ENCODE measurements around the genes FXYD2 and MPZL3.

DNA sequence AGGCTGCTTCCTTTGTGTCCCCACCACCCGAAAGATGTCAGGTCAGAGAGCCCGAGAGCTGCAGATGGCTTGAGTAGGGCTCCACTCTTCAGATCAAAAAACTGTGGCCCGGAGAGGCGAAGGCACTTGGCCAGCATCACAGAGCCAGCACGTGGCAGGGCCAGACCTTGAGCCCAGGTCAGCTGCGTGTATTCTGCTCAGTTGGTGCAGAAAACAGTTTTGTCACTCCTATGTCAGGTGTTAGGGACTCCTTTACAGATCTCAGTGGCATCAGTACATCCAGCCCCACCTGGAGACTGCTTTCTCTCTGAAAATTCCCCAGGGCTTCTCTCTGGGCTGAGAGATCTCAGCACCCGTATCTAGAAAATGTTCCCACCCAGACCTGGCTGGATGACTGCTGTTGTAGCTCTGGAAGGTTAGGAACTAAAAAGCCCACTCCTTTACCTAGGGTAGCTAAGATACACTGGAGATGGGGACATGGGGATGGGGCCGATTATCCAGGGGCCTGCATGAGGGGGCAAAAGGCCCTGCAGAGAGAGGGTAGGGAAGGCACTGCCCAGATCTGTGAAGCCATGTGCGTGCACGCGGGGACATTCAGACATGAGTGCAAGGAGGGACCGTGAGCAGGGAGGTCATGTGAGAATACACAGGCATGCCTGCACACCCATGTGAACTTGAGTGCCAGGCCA, 3.5 kb downstream of the APOA1 start:
- PRO-cap, result unidirectional peak, minus-strand start at position 103 of the sequence
- RAMPAGE, long total RNA, 4 experiments, result no peak in any of the 4 experiments

- PRO-cap, result no peak
- RAMPAGE, long total RNA, 4 experiments, result no peak in any of the 4 experiments
These were observed 7.8 kb upstream of the APOA1 start for GRCh38 chr11:116845079-116845771.

- PRO-cap, result no peak
- RAMPAGE, long total RNA, 4 experiments, result no peak in any of the 4 experiments
These were observed 77.2 kb downstream of the SIK3 start for GRCh38 chr11:117020786-117021719.

- PRO-cap, result unidirectional peak, minus-strand start at chr11:117036085
- RAMPAGE, long total RNA, 4 experiments, result no peak in any of the 4 experiments
These were observed 62.4 kb downstream of the SIK3 start for GRCh38 chr11:117035884-117036214.

DNA sequence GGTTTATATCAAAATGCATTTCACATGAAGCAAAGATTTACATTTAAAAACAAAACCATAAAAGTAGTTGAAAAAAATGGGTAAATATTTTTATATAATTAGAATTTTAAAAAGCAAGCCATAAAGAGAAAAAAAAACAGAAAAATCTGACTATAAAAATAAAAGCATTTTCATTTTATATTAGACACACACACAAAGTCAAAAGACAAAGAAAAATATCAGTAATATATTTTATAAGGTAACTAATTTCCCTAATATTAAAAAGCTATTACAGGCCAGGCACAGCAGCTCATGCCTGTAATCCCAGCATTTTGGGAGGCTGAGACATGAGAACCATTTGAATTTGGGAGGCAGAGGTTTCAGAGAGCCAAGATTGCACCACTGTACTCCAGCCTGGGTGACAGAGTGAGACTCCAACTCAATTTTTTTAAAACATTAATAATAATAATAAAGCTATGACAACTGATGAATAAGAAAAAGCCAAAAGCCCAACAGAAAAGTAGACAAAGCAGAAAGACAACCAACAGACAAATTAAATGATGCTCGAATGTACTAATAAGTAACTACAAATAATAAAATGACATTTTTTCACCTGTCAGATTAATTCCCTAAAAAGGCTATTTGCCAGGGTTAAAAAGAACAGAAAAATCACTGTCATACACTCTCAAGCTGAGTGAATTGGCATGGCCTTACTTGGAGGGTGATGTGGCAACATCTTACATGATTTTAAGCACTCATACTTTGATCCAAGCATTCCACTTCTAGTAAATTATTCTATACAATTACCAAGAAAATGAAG, 18.4 kb downstream of the SIK3 start:
- PRO-cap, result no peak
- RAMPAGE, long total RNA, 4 experiments, result no peak in any of the 4 experiments

DNA sequence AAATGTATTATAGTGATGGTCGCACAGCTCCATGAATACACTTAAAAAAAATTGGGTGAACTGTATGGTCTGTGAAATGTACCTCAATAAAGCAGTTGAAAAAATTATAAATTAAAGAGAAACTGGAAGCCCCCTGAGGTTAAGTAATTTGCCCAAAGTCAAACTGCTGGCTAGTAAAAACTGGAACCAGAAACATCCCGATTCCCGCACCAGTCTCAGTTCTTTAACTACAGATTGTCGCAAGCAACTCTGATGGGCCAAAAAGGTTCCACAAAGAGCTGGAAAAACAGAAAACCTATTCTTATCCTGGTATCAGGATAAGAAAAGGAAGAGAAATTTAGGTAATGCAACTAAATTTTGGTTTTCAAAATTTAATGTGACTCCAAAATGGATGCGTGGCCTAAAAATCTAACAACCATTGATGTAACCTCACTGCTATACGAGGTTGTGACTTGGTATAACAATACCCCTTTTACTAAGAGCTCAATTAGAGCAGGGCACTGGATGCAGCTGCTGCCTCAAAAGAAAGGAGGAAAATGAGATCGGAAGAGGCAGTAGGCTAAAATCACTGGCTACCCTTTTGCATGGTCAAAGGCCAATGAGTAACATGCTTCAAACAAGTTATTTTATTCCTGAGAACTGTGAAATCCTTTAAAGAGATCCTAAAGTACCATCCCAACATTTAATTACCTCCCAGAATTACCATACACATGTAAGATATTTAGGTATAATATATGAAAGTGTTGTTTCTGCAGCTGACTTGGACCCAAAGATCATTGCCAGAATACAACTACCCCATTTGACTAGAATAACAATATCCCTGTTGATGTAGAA, 15.3 kb downstream of the SIK3 start:
- PRO-cap, result no peak
- RAMPAGE, long total RNA, 4 experiments, result no peak in any of the 4 experiments

DNA sequence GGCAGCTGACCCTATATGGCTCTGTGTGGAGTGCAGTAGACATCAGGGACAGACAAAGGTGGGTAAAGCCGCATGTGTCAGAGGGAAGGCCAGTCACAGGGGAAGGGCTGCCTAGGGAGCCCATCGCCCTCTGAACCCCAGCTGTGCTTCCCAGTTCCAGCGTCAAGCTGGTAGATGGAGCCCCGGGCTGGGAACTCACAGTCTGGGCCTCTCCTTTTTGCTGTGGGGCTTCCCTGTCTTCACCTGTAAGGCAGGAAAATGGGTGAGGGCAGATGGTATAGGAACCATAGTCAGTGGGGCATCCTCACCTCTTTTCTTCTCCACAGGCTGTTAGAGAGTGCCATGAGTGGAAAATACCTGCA, 6.6 kb upstream of the PAFAH1B2 start:
- PRO-cap, result no peak
- RAMPAGE, long total RNA, 4 experiments, result no peak in any of the 4 experiments

GRCh38 chr11:117179997-117180488, 1.5 kb downstream of the SIDT2 start:
- PRO-cap, result no peak
- RAMPAGE, long total RNA, 4 experiments, result no peak in any of the 4 experiments

DNA sequence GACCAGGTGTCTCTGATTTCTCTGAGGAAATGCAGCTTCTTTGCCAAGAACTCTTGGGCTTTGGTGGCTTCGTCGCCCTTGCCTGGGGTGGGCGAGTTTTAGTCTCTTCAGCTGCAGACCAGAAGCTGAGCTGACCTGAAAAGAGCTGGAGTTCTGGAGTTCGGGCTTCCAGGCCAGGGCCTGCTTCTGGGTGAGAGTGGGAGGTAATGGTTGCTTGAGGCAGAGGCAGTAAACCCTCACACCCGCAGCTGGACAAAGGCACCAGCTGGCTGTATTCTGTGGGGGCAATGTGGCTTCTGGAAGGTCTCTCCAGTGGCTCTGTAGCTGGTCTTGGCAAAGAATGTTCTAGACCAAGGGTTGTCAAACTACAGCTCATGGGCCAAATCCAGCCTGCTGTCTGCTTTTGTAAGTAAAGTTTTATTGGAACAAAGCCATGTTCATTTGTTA, 3.1 kb downstream of the TAGLN start:
- PRO-cap, result no peak
- RAMPAGE, long total RNA, 4 experiments, result no peak in any of the 4 experiments

GRCh38 chr11:117239396-117240147, 7.1 kb downstream of the RNF214 start:
- PRO-cap, result no peak
- RAMPAGE, long total RNA, 4 experiments, result start-site peak on the plus strand in 2 of 4 experiments, at chr11:117239761-117239860 at its widest, 11 to 13 reads per replicate

- PRO-cap, result no peak
- RAMPAGE, long total RNA, 4 experiments, result start-site peak on the plus strand in 1 of 4 experiments, at chr11:117392229-117392625 at its widest, 25 reads per replicate
These were observed 64.6 kb downstream of the CEP164 start for GRCh38 chr11:117391964-117392852.

DNA sequence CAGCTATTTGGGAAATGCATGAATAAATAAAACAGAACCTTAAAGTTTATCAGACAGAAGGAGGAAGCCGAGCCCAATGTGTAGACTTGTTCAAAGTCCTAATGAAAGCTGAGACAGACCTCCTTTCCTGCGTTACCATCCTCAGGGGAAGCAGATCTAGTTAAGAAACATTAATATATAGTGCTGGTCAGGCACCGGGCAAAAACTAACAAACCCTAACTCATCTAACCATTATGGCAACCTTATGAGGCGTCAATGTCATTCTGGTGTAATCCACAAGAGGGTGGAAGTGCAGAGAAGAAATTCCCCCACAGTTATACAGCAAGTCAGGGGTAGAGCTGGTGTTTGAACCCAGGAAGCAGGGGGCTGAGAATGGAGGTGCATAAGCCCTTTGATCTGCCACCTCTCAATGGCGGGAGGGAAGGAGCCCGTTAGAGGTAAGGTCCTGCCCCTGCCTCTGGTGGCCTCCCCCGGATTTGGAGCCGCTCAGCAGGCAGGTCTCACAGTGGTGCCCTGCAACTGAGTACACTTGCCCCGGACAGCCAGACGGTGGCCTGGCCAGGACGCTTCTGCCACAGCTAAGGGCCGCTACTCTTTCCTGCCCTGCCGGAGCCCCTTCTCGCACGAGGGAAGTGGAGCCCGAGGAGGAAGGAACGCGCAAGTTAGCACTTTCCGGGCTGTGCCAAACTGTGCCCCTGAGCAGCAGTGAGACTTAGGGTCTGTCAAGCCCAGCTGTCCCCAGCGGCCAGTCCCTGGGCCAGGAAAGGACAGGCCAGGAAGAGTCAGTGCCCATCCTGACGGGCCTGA, 1.2 kb downstream of the FXYD2 start:
- PRO-cap, result no peak
- RAMPAGE, long total RNA, 4 experiments, result no peak in any of the 4 experiments

GRCh38 chr11:117823904-117825046, at the start of gene FXYD2:
FXYD2 (minus strand) TSS chr11:117824744.
- PRO-cap, result no peak
- RAMPAGE, long total RNA, 4 experiments, result no peak in any of the 4 experiments

DNA sequence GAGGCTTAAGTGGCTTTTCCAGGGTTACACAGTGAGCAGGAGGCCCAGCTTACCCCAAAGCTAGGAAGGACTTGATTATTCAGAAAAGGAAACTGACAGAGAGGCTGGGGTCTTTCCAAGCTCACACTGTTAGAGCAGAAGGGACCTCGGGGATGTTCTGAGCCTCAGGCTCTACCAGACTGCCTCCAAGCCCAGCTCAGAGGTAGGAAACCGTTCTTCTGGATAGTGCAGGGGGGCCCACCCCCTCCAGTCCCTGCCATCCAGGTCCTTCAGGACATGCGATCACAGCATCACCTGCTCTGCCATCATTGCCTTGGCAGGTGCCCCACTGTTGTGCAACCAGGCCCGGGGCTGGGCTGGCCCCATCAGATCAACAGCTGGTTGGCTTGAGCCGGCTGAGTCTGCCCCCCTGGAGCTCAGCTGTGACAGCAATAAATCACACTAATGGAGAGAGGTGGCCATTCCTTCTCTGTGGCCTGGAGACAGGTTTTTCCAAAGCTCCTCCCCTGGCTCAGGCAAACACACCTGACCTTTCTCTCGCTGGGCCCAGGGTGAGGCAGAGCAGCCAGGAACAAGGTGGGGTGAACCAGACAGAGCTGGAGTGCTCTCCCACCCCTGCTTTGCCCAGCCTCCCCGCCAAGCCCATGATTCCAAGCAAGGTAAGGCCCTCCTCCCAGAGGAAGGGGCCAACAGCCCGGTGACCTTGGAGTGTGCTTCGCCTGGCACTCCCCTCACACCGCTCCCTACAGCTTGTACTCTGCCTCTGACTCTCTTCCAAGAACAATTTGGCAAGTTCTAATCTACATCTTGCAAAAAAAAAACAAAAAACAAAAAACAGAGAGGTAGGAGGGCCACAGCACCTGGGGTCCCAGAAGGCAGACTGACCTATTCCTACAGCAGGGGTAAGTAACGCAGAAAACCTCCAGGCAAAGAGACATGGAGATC, 8.9 kb upstream of the FXYD2 start:
- PRO-cap, result no peak
- RAMPAGE, long total RNA, 4 experiments, result no peak in any of the 4 experiments

DNA sequence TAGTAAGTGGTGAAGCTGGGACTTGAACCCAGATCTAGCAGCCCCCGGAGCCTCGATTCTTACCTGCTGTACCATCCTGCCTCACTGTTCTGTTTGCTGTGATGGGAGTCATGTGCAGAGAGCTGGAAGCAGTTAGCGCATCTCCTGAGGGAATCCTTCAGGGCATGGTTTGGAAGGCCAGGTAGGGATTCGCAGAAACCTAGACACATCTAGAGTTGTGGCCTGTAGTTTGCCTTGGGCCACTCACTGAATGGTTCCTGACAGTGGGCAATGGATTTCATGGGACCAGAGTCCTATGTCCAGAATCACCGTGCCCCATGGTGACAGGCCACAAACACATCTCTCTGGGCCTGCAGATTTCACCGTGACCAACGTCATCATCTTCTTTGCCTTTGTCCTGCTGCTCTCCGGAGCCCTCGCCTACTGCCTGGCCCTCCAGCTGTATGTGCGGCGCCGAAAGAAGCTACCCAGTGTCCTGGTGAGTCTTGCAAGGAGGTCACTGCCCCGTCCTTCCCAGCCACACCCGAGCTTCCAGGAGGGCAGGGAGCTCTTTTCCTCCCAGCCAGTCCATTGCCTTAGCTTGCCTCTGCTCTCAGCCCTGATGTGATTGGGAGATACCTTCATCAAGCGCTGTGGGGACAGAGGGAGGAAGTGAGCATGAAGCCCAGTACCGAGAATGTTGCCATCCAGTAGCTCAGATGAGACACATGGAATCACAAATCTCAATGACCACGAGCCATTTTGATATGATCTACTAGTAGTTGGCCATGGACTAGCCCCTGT, 9.2 kb downstream of the IL10RA start:
- PRO-cap, result no peak
- RAMPAGE, long total RNA, 4 experiments, result no peak in any of the 4 experiments

GRCh38 chr11:118002201-118003059, 16.2 kb downstream of the IL10RA start:
- PRO-cap, result unidirectional peak, minus-strand start at chr11:118002805
- RAMPAGE, long total RNA, 4 experiments, result no peak in any of the 4 experiments

- PRO-cap, result no peak
- RAMPAGE, long total RNA, 4 experiments, result no peak in any of the 4 experiments
These were observed 18.2 kb downstream of the IL10RA start for GRCh38 chr11:118004237-118005000.

- PRO-cap, result no peak
- RAMPAGE, long total RNA, 4 experiments, result no peak in any of the 4 experiments
These were observed 19.9 kb downstream of the IL10RA start for GRCh38 chr11:118006076-118006514.

DNA sequence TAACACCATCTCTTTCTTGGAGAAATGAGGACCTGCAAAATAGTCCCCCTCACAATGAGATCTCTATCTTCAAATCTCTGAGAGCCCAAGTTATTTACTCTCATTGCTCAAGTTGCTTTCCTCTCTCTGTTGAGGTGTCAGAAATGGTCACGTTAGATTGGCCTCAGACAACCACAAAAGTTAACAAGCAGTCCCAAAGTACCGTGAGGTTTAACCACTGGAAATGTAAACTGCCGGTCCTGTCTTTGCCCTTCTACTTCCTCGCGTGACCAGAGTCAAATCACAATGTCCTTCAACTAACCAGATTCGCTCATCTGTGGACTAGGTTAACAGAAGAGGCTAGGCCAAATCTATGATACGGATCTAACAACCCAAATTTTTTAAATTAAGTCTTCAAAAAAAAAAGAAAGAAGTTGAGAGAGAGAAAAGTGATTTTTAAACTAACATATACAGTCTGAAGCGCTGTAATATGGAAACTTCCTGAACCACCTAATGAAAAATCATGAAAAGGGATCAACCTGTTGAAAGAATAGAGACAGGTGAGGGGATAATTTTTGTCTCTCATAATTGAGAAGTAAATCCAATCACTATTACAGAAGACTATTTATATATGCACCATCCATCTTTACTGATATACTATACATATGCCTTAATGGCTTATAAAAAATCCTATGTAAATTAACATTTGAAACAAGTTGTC, 3.2 kb upstream of the JAML start:
- PRO-cap, result unidirectional peak, minus-strand start at position 65 of the sequence; unidirectional peak, minus-strand start at position 128 of the sequence
- RAMPAGE, long total RNA, 4 experiments, result no peak in any of the 4 experiments

GRCh38 chr11:118251675-118252609, at the start of gene MPZL3:
MPZL3 (minus strand) TSS chr11:118252365.
- PRO-cap, result bidirectional peak, plus-strand start at chr11:118252233, minus-strand start at chr11:118252308
- RAMPAGE, long total RNA, 4 experiments, result start-site peak on the minus strand in 2 of 4 experiments, at chr11:118252297-118252353 at its widest, 43 to 98 reads per replicate

All from Peyer's patch (tissue), 4 donors.